Zone of skin (tissue), 1 donor: ENCODE results near the genes CD209, MYO1F and MBD3L1.

DNA sequence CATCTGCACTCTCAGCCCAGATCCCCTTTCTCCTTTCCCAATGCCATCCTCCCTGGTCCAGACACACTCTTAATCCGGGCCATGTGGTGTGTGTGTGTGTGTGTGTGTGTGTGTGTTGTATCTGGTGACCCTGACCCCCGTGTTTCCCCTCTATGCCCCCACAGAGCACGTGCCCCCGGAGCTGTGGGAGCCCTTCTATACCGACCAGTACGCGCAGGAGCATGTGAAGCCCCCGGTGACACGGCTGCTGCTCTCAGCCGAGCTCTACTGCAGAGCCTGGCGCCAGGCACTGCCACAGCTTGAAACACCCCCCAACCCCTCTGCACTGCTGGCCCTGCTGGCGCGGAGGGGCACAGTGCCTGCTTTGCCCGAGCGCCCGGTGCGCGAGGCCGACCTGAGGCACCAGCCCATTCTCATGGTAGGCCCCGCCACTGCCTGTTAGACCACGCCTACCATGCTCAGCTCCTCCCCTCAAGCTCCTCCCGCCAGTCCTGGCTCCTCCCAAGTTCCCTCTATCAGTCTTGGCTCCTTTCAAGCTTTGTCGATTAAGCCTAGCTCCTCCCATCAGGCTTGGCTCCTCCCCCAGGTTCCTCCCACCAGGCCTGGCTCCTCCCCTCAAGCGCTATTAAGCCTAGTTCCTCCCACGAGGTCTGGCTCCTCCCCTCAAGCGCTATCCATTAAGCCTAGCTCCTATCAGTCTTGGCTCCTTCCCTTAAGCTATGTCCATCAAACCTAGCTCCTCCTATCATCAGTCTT, 9.6 kb downstream of the CAMSAP3 start:
- RRBS, result 89% methylated on average over 7 of the region's 26 CpGs

DNA sequence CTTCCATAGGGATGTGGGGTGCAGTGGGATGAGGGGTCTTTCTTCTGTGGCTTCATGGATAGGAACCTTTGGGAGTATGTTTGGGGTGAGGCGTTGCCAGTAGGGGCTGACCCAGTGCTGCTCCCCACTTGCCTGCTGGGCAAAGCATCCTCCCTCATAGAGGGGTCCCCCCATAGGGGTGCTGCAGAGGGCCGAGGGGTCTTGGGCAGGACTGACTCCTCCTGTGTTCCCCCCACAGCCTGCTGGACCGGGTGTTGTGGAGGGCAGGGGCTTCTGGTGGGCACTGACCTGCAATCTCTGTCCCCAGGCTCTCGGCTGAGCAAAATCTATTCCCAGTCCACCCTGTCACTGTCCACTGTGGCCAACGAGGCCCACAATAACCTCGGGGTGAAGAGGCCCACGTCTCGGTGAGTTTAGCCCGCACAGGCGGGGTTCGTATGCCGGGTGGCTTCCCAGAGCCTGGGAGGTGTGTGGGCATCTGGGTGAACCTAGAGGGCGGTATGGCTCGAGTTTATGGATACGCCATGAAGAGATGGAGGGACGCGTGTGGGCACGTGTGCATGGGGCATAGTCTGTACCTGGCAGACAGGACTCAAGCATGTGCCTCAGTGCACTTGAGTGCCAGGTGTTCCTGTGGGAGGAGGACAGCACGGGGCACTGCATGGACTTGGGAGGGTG, 13.0 kb downstream of the XAB2 start:
- RRBS, result no CpG with 5 or more reads among the region's 19 CpGs

GRCh38 chr19:7618760-7619731, 10.3 kb downstream of the XAB2 start:
- RRBS, result 6% methylated on average over 7 of the region's 31 CpGs

GRCh38 chr19:7623058-7623388, 6.3 kb downstream of the XAB2 start:
- RRBS, result no CpG with 5 or more reads among the region's 8 CpGs

DNA sequence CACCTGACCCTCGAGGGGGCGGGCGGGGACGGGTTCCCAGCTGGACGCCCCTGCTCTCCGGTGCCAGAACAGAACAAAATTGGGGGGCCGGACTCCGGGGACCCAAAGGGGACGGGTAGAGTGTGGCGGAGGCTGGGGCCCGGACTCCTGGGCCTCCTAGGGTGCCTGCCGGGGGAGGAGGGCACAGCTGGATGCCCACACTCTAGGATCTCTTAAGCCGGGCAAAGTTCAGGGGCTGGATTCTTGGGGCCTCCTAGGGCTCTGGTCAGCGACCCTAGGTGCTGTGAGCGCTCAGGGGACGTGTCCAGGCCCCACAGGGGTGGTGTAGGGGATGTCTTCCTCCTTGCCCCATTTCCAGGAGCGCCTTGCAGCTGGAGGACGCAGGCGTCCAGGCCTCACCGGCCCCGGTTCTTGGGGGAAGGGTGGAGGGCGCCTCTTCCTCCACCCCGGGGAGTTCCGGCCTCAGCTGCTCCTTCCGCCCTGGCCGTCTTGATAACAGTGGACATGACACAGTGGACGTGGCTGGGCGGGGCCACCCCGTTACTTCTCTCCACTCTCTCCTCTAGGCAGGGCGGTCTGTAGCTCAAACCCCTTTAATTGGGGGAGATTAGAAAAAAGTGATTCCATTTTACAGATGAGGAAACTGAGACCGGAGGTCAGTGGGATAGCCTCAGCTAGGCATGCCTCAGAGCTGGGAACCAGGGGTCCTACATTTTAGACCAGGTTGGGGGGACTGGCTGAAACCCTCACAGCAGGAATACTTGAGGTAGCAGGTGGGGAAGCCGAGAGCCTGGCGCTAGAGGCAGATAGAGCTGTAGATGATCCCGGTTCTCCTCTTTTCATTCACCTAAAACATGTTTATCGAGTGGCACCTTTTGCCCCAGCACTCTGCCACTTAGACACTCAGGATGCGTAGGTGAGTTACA, 662 bp downstream of the STXBP2 start:
- RRBS, result 15% methylated on average over 10 of the region's 36 CpGs

- RRBS, result no CpG with 5 or more reads among the region's 8 CpGs
Measured at GRCh38 chr19:7670832-7671269, 2.0 kb downstream of the RETN start.

DNA sequence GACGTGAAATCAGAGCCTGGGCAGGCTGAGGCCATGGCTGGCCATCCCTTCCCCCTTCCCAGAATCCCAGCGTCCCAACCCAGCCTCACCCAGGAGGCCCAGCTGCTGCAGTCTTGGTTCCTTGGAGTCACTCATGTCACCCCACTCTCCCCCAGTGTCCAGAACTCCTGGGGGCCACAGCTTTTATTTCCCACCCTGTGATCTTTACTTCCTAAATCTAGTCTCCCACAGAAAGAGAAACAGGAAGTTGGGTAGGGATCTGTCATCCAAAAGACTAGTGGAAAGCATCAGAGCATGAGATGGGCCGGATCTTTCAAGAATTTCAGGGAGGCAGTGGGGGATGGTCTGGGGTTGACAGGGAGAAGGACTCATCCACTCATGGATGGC, at the start of gene CD209:
TSS of gene CD209 (minus strand) at position 158 of the 387 bp plus-strand sequence.
- RRBS, result no CpG with 5 or more reads among the region's 3 CpGs

DNA sequence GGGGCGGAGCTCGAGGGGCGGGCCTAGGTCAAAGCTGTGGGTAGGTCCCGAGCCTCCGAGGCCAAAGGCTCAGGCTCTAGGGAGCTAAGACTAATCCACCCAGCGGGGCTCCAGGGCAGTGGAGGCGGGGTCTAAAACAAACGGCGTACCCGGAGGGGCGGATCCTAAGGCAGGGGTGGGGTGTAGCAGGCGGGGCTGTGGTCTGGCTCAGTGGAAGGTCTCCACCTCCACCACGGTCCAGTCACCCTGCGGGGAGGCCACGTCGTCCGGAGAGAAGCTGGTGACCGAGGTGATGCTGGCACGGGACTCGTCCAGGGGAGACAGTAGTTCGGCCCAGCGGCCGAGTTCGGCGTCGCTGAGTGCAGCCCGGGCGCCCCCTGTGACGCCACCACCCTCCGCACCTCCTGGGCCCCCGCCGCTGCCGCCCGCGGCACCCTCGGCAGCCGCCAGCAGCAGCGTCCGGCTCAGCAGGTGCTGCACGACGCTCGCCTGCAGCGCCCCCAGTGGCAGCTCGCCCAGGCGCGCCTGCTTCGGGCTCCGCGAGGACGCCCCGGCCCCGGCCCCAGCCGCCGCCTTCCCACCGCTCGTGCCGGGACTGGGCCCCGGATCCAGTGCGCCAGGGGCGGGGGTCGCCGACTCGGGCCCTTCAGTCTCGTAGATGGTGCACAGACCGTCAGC, 5.2 kb downstream of the PRR36 start:
- RRBS, result 1% methylated on average over 41 of the region's 65 CpGs

DNA sequence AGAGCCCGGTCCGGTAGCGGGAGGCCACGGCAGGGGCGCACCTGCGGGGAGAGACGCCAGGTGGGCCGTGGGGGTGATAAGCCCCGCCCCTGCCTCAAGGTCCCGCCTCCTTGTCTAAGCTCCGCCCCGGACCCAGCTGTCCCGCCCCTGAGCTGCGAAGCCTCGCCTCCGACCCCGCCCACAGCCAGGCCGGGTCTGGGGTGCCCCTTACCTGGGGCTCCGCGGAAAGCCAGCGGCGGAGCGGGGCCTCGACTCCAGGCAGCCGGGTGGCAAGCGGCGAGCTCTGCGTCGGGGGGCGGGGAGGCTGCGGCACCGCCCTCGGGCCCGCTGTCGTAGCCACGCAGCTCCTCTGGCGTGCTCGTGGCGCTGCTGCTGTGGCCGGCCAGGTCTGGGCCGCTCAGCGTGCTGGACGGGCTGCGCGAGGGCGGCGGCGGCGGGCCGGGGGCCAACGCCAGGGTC, 4.7 kb downstream of the PRR36 start:
- RRBS, result 3% methylated on average over 32 of the region's 51 CpGs

GRCh38 chr19:7900536-7901235, 3.0 kb upstream of the MAP2K7 start:
- RRBS, result no CpG with 5 or more reads among the region's 20 CpGs

GRCh38 chr19:8001570-8002822, 3.4 kb downstream of the ELAVL1 start:
- RRBS, result 1% methylated on average over 5 of the region's 31 CpGs

GRCh38 chr19:8196592-8196995, 12.6 kb upstream of the CERS4 start:
- RRBS, result no CpG with 5 or more reads among the region's 6 CpGs

GRCh38 chr19:8248065-8248624, 39.0 kb downstream of the CERS4 start:
- RRBS, result no CpG with 5 or more reads among the region's 8 CpGs

- RRBS, result no CpG with 5 or more reads among the region's 15 CpGs
Measured at GRCh38 chr19:8501939-8502385, 478 bp downstream of the PRAM1 start.

DNA sequence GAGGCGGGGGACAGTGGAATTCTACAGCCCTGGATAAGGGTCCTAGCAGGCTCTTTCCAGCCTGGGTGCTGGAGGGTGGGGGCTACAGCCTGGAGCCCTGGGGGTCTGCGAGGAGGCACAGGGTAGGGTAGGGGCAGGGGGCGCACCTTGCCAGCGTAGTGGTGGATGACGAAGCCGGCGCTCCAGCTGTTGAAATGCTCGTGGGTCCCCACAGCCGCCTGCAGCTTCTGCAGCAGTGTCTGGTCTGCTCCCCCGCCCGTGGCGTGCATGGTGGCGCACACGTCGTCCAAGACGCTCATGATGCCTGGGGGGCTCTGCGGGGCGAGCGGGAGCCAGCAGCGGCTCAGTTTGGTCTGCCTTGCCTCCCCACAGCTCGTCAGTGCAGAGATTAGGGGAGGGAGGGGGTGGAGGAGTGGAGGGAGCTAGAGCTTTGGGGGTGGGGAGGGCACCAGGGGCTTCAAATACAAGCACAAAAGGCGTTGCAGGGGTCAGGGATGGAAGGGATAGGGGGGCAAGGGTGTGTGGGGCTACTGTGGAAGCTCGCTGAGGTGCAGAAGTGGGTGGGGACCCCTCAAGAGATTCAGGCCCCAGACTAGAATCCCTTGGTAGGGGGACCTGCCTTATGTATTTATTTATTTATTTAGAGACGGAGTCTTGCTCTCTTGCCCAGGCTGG, 30.3 kb upstream of the ZNF414 start:
- RRBS, result no CpG with 5 or more reads among the region's 24 CpGs

- RRBS, result no CpG with 5 or more reads among the region's 12 CpGs
Measured at GRCh38 chr19:8577123-8577838, at the start of gene MYO1F. TSS of gene MYO1F (minus strand) at chr19:8577442.

- RRBS, result 6% methylated on average over 19 of the region's 53 CpGs
Measured at GRCh38 chr19:8608762-8610104, 1.3 kb downstream of the ADAMTS10 start.

- RRBS, result no CpG with 5 or more reads among the region's 3 CpGs
Measured at GRCh38 chr19:8686481-8686864, 12.1 kb downstream of the ACTL9 start.

DNA sequence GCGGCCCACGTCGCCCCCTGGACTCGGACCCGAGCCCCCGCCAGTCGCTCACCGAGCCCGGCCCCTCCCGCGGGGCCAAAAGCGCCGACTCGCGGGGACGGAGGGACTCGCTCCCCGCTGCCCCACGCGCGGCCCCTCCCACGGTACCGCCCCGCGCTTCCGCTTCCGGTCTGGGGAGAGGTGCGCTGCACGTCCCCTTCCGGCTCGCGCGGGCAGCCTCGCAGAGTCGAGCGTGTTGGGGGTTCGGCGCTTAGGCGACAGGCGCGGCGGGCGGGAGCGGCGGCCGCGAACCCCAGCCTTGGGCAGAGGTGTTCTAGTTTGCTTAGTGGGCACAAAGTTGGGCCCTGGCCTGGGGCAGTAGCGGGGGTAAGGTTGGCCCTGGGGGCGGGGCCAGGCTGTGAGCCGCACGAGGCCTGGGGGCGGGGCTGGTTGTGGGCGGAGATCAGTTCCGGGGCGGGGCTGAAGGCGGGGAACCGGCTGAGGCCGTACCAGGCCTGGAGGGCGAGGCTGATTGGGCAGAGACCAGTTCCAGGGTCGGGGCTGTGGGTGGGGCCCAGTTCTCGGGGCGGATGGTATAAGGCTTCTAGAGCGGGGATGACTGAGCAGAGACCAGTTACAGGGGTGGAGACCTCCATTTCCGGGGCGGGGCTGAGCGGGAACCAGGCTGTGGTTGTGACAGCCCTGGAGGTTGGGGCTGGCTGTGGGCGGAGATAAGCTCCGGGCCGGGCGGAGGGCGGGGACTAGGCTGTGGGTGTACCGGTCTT, at the start of gene MBD3L1:
TSS of gene MBD3L1 (plus strand) at position 221 of the 764 bp plus-strand sequence.
- RRBS, result 2% methylated on average over 18 of the region's 72 CpGs

DNA sequence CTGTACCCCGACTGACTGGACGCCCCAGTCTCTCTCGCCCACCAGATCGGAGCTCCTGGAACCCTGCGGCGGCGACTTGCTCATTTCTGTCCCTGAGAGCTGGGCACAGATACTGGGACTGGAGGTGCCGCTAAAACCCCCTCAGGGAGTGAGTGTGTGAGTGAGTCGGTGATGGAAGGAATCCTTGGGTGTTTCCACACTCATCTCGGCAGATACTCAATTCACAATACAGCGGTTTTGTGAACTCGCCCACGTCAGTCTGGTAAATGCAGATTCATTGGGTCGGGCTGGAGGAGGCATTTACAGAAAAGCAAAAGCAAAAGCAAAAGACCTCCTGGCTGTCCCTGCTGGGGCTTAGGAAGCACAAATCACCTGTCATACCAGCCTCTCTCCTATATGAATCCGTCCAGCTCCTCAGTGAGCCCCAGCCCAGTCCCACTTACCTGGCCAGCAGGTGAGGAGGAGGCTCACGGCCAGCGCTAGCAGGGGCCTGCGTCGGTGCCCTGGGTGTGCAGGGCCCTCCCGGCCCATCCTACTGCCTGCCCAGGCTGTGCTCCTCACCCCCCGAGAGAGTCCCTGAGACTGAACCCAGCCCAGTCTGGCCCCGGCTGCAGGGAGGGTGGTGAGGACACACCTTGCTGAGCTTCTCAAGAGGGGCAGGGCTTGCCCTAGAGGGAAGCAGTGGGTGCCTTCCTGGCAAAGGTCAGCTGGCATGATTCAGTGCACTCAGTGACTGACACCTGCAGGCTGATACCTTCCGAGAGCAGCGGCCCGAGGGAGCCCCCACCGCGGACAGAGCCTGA, 76.8 kb upstream of the OR1M1 start:
- RRBS, result 7% methylated on average over 2 of the region's 27 CpGs